GM19240 (cell line): ENCODE results near the gene KDM4C.

DNA sequence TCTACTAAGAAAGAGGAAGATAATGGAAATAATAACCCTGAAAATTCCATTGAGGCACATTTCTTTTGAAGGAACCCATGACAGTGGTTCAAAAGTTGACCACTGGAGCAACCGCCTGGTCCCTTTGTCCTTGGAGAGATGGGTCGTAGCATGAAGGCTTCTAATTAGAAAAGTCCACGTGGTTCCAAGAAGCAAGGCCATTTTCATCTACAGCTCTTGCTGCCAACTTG lies 314.7 kb upstream of the RFX3 start:
- RRBS = no CpG with 5 or more reads among the region's 3 CpGs

- RRBS = no CpG with 5 or more reads among the region's 1 CpG
Observed at GRCh38 chr9:4065444-4065971, 234.4 kb downstream of the GLIS3 start.

- RRBS = no CpG with 5 or more reads among the region's 4 CpGs
Observed at GRCh38 chr9:4145347-4145941, 154.4 kb downstream of the GLIS3 start.

DNA sequence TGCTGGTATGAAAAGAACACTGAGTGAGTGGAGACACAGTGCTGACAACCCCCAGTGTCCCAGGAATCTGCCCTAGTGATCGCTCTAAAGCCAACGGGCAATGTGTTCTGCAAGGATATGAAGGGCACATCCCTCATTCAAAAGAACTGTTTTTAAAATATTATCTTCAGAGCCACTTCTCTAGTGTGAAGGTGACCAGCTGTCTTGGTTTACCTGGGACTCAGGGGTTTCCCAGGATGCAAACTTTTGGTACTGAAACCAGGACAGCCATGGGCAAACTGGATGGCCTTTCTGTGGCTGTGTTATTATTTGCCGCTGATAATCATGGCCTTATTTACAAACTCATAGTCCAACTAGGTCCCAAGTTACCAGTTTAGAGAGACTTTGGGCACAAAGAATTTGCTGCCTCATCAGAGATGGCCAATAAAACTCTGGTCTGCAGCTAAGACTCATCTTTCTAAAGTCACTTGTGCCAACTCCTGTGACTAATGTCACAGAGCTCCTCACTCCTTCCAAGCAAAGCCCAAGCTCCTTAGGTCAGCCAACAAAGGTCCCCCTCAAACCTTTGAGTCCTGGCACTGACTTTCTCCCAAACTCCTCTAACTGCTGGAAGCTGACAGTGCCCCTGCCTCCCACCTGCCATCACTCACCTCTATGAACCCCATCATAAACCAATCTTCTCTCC lies 47.5 kb upstream of the PLPP6 start:
- RRBS = no CpG with 5 or more reads among the region's 3 CpGs

- RRBS = no CpG with 5 or more reads among the region's 9 CpGs
Observed at GRCh38 chr9:4718890-4719479, 22.0 kb downstream of the AK3 start.

- RRBS = no CpG with 5 or more reads among the region's 10 CpGs
Observed at GRCh38 chr9:4853527-4854423, 61.0 kb downstream of the RCL1 start.

DNA sequence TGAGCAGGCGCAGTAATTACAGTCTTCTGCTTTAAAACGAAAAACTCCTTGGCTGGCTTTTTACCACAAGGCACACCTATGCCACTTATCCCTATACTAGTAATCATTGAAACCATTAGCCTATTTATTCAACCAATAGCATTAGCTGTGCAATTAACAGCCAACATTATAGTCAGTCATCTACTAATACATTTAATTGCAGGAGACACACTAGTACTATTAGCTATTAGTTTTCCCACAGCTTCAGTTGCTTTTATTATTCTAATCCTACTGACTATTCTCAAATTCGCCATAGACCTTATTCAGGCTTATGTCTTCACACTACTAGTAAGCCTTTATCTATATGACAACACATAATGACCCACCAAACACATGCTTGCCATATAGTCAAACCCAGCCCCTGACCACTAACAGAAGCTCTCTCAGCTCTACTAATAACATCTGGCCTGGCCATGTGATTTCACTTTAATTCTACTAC lies 85.5 kb downstream of the INSL6 start:
- RRBS = no CpG with 5 or more reads among the region's 3 CpGs

- RRBS = no CpG with 5 or more reads among the region's 2 CpGs
Observed at GRCh38 chr9:5455096-5455520, 4.8 kb downstream of the CD274 start.

DNA sequence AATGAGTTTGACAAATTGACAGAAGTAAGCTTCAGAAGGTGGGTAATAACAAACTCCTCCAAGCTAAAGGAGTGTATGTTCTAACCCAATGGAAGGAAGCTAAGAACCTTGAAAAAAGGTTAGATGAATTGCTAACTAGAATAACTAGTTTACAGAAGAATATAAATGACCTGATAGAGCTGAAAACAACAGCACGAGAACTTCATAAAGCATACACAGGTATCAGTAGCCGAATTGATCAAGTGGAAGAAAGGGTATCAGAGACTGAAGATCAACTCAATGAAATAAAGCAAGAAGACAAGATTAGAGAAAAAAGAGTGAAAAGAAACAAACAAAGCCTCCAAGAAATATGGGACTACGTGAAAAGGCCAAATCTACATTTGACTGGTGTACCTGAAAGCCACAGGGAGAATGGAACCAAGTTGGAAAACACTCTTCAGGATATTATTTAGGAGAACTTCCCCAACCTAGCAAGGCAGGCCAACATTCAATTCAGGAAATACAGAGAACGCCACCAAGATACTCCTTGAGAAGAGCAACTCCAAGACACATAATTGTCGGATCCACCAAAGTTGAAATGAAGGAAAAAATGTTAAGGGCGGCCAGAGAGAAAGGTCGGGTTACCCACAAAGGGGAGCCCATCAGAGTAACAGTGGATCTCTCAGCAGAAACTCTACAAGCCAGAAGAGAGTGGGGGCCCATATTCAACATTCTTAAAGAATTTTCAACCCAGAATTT lies 52.1 kb downstream of the ERMP1 start:
- RRBS = no CpG with 5 or more reads among the region's 7 CpGs

DNA sequence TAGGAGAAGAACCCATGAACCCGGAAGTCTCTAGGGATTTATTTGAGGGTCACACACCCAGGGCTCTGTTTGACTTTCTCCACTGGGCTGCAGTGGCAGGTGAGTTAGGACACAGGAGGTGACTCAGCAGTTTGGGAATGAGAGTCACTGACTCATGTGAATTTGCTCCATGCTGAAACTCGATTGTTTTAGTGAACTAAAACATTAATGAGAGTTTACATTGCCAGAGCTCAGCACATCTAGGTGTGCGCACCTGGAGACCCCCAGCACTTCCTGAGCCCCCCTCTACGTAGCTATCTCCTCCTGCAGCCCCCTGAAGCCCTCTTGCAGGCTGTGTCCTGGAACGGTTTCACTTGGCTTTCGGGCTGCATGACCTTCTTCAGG lies 6.4 kb upstream of the ERMP1 start:
- RRBS = no CpG with 5 or more reads among the region's 6 CpGs

GRCh38 chr9:6007199-6008179 lies 793 bp downstream of the KIAA2026 start:
- RRBS = 3% methylated on average over 36 of the region's 103 CpGs

GRCh38 chr9:6106992-6107361 lies 91.6 kb upstream of the RANBP6 start:
- RRBS = no CpG with 5 or more reads among the region's 2 CpGs

DNA sequence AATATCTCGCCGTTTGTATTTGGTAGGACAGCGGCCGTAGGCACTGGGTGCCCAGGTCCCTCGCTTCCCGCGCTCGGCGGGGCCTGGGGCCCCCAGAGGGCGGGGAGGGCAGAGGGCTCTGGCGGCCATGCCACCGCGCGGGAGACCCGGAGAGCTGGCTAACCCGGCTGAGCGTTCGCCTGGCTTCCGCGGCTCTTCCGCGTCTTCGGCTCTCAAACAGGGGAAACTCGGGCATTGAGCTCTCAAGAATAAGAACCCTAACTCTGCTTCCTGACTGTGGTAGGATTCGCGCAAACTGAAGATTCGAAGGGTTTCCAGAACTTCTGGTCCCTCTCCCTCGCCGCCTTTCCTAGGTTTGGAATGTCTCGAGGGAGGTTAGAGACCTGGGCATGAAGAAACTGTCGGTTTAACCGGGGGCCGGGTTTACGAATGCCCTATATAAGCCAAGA lies 915 bp downstream of the UHRF2 start:
- RRBS = no CpG with 5 or more reads among the region's 34 CpGs

GRCh38 chr9:6493570-6494385 lies 80.8 kb downstream of the UHRF2 start:
- RRBS = no CpG with 5 or more reads among the region's 3 CpGs

GRCh38 chr9:6566844-6567108 lies 78.8 kb downstream of the GLDC start:
- RRBS = no CpG with 5 or more reads among the region's 2 CpGs

DNA sequence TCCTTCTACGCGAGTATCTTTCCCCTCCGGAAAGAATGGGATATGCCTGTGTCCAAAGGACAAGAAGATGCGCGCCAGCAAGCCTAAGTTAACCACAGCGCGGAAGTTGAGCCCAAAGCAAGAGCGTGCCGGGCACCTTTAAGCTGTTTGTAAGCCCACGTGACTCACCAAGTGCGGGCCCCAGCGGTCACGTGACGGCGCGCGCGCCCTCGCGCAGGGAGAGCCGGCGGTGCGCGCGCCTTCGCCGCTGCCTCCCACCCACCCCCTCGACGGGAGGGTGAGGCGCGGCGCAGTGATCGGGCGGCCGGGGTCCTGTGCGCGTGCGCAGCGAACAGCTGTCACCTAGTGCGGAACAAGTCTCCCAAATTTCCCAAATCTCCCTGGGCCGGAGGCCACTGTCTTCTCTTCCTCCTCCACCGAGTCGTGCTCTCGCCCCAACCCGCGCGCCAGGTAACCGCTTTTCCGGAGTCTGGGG lies at the start of gene KDM4C:
TSS of gene KDM4C (plus strand) at position 220 of the 475 bp plus-strand sequence.
- RRBS = 2% methylated on average over 41 of the region's 49 CpGs

- RRBS = no CpG with 5 or more reads among the region's 5 CpGs
Observed at GRCh38 chr9:7161331-7161755, 403.6 kb downstream of the KDM4C start.

DNA sequence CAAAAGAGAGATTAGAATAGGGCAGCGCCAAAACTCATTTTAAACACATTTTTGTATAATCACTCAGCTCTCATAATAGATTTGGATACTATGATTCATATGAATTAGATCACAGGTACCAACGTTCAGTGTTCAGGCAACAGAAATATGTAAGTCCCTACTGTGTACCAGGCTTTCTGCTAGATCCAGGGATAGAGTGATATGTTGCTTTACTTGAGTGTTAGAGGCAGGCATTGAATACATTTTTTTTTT lies 370.5 kb downstream of the PTPRD start:
- RRBS = no CpG with 5 or more reads among the region's 2 CpGs

DNA sequence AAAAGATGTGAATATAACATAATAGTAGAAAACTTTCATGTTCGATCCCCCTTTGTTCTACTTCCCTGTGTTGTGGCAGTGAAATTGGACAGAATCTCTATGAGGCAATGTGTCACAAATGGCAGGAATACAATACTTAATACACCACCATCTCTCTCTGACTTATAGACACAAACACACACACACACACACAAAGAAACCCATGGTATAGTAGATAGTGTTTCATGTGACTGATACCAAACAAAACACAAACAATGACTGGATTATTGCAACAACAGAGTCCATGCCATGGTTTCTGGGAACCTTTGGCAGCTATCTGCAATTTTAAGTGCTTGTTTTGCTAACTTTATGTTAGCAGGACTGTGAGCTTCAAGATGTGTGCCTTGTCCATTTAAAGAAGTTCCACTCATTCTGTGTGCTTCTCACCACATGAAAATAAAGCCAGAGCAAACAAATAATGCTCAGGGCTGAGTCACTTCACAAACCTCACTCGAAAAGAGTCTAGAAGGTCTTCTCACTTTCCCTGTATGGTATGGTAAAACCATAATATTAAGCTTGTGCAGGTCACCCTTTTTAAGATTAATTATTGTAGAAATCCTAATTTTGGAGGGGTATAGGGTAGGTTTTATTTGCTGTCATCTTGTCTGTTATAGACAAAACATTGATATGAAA lies 15.0 kb upstream of the LURAP1L start:
- RRBS = no CpG with 5 or more reads among the region's 2 CpGs

DNA sequence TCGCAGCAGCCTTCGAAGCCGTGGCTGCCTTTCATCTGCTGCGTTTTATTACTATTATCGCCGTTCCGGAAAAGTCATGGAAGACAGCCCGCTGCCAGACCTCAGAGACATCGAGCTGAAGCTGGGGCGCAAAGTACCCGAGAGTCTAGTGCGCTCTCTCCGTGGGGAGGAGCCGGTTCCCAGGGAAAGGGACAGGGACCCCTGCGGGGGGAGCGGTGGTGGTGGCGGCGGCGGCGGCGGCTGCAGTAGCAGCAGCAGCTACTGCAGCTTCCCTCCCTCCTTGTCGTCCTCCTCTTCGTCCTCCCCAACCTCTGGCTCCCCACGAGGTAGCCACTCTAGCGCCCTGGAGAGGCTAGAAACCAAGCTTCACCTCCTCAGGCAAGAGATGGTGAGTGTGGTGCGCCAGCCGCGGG lies 826 bp downstream of the LURAP1L start:
- RRBS = 3% methylated on average over 10 of the region's 28 CpGs